Airway epithelial cell (primary cell): ENCODE results near the genes YARS2 and SYT10.

- RAMPAGE, long total RNA, result no peak
These were observed 23.6 kb upstream of the AMN1 start for GRCh38 chr12:31752327-31752965.

- RAMPAGE, long total RNA, result no peak
These were observed 28.0 kb upstream of the AMN1 start for GRCh38 chr12:31756796-31757268.

DNA sequence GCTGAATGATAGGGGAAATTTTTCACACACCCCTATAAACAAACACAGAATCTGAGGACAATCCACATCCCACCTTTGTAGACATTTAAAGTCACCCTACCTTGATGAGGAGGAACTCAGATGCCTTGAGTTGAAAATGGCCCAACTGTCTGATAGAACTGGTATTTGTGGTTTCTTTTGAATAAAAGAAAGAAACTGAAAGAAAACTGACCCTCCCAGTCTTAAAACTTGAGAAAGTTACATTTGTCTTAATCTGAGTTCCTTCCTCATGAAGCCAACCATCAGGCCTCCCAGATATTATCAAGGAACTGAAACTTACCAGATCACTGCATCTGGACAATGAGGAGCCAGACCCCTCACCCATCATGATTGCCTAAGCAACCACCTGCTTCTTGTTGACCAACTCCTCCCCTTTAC, 72.1 kb upstream of the RESF1 start:
- RAMPAGE, long total RNA, result no peak

DNA sequence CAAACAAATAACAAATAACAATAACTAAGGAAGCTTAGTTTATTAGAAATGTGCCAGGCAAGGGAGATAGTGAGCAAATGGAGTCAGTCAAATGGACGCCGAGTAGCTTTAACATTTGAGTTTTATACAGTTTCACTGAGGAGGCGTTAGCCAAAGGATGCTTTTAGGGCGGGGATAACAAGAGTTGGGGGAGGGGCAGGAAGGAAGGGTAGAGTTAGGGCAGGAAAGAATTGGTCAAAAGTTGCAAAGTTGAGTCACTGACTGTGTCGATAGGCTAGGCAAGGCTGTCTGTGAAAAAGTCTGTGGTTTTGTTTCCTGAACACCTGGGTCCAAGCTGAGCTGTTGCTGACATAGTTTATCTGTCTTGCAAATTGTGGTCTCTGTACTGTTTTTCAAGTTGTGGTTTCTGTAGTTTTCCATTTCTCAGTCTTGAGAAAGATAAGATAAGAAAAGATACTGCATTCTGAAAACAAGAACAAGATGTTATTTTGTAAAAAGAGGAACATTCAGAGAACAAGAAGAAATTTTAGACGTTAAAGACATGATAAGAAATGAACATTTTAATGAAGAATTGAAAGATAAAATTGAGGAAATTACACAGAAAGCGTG, 62.6 kb upstream of the RESF1 start:
- RAMPAGE, long total RNA, result no peak

GRCh38 chr12:31958248-31958677, 952 bp upstream of the RESF1 start:
- RAMPAGE, long total RNA, result no peak

GRCh38 chr12:31980809-31981527, 21.8 kb downstream of the RESF1 start:
- RAMPAGE, long total RNA, result no peak

DNA sequence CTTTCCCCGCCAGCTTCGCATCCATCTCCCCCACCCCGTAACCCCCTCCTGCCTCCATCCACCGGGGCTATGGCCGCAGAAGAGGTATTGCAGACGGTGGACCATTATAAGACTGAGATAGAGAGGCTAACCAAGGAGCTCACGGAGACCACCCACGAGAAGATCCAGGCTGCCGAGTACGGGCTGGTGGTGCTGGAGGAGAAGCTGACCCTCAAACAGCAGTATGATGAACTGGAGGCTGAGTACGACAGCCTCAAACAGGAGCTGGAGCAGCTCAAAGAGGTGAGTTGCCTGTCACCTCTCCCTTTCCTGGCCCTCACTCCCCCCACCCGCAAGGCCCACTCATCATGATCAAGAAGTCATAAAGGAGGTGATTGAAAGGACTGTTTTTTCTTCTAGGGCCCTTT, 619 bp downstream of the BICD1 start:
- RAMPAGE, long total RNA, result no peak

- RAMPAGE, long total RNA, result no peak
These were observed 71.7 kb upstream of the FGD4 start for GRCh38 chr12:32327336-32328418.

- RAMPAGE, long total RNA, result no peak
These were observed 117.2 kb upstream of the DNM1L start for GRCh38 chr12:32561771-32562368.

GRCh38 chr12:32612857-32613463, 66.1 kb upstream of the DNM1L start:
- RAMPAGE, long total RNA, result no peak

- RAMPAGE, long total RNA, result no peak
These were observed at the start of gene YARS2 for GRCh38 chr12:32754970-32756221. Gene YARS2, minus strand, starts transcription at chr12:32755897.

DNA sequence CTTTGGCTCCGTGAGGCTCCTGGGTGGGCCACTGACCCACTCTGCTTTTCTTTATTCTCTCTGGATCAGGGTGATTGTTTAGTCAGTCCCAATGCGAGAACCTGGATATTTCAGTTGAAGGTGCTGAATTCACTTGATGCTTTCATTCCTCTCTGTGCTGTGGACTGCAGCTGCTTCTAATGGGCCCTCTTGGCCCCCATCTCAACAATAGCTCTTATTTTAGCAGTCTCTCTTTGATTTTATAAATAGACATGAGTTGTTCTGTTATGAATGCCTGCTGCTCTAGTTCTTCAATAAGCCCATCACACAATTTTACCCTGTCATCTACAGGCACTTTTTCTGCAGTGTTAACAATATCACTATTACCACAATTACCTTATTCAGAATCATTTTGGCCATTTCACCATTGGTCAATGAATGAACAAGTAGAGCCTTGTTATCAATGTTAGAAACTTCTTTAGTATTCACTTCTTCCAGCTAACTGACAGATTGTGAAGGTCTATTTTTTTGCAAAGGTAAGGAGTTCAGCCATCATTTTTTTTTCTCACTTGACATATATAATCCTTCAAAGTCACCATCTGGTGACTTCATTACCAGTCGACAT, 54.2 kb upstream of the YARS2 start:
- RAMPAGE, long total RNA, result no peak

DNA sequence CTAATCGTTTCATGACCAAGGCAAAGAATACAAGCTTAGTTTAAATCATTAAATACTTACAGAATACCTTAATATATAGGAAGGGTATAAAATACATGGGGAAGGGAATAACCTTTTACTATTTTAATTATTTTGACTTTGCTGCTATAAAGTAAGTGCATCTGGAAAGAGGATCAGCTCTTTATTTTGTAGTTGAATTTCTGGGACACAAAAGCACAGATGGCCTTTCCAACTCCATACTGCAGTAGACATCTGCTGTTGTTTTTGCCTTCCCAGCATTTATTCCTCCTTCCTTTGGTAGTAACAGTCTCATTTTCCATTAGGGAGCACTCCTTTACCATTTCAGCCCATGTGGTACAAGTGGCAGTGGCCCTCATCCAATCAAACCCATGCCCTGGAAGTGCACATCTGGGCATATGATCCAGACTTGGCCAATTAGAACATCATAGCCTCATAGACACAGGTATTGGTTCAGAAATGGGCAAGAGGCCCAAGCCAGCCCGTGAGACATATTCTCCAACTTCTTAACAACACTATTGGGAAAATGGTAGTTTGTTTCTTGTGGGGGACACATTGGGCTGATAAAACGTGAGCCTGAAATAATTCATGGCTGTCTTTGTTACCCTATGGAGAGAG, 64.7 kb upstream of the YARS2 start:
- RAMPAGE, long total RNA, result no peak

DNA sequence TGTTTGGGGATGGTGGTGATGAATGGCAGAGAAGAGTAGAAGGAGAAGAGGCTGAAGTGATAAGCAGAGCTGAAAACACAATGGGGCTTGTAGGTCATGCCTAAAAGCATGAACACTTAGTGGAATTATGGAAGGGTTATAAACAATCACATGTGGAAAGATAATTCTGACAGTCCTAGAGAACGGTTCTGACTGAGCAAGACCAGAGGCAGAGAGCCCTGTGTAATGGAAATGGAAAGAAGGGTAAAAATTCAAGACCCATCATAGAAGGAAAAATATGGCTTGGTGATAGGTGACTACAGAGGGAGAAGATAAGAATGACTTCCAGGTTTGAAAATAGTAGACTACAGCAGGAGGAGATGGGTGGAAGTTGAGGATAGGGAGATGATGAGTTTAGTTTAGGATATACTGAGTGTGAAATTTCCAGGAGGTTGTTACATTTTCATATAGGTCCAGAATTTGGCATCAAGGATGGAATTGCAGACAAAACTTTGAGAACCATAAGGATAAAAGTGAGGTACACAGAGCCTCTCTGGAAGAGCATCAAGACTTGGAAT, 21.1 kb downstream of the PKP2 start:
- RAMPAGE, long total RNA, result no peak

- RAMPAGE, long total RNA, result no peak
These were observed at the start of gene SYT10 for GRCh38 chr12:33439395-33440398. Gene SYT10, minus strand, starts transcription at chr12:33439819.

DNA sequence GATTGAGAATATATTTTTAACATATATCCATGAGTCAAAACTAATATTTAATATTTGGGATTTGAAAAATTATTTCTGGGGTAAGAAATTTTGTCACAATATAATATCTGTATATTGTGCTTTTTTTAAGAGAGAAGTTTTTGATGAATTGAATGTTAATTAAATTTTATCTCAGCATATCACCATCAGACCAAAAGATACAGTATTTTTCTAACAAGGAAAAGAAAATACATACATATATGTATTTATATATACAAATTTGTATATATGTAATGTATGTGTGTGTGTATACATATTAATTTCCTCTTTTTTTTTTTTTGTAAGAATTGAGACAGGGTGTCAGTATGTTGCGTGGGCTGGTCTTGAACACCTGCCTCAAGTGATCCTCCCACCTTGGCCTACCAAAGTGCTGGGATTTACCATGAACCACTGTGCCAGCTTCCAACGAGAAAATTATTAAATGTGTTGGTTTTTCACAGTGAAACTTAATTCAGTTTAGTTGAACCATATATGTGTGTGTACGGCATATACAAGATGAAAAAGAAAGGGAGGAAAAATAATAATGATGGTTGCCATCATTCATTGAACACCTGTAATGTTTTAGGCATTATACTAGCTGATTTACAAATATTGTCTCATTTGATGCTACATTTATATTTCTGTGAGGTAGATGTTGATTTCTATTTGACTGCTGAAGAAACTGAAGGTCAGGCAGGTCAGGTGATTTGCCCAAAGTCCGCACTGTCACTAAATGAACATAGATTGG, 10.3 kb downstream of the ALG10 start:
- RAMPAGE, long total RNA, result no peak

GRCh38 chr12:34347164-34347872, 325.0 kb downstream of the ALG10 start:
- RAMPAGE, long total RNA, result no peak

GRCh38 chr12:34348711-34349196, 326.5 kb downstream of the ALG10 start:
- RAMPAGE, long total RNA, result no peak

- RAMPAGE, long total RNA, result no peak
These were observed 18.6 kb downstream of the KIF21A start for GRCh38 chr12:39424184-39424756.

DNA sequence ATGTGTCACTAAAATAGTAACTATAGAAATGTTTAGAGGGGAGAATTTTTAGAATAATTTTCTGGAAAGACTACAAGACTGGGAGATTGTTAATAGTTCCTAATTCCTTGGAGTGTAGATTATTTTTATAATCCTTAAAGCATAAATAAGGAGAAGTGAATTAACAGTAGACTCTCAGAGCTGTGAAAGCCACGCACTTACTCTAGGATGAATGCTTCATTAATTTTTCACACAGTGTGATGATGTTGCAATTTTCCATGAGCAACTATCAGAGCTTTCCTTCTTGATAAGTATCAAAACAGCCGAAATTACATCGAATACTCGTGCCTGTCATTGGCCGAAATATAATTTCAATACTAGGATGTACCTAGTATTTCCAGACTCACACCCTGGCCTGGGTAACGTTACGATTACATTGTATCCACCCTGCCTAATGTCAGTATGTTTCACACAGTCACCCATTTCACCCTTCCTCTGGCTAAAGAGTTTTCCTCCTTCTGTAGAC, 1.1 kb downstream of the KIF21A start:
- RAMPAGE, long total RNA, result no peak